AG08470 (cell line): Measurements from ENCODE around the genes ACTL7B and ACTL7A.

GRCh38 chr9:108551419-108551594, 304.5 kb downstream of the ACTL7B start:
- RRBS: no CpG with 5 or more reads among the region's 2 CpGs

GRCh38 chr9:108780878-108781534, 74.8 kb downstream of the ACTL7B start:
- RRBS: no CpG with 5 or more reads among the region's 10 CpGs

GRCh38 chr9:108855790-108856369, at the start of gene ACTL7B:
ACTL7B (minus strand) TSS chr9:108855986.
- RRBS: 79% methylated on average over 3 of the region's 12 CpGs

DNA sequence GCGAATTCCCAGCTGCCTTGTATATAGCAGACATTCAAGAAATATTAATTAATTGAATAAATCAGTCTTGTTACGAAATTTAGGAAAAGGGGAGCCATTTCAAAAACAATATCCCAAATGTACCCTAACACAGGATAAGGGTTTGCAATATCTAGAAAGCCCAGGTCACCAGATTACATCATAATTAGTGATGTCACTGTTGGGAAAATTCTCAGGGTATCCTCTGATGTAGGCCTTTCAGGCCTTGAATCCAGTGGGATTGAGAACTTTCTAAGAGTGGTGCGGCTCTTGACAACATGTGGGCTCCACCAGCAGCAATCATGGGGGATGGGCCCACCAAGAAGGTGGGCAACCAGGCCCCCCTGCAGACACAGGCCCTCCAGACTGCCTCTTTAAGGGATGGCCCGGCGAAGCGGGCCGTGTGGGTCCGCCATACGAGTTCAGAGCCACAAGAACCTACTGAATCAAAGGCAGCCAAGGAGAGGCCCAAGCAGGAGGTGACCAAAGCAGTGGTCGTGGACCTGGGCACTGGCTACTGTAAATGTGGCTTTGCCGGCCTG, at the start of gene ACTL7A:
TSS of gene ACTL7A (plus strand) at position 240 of the 560 bp plus-strand sequence.
- RRBS: no CpG with 5 or more reads among the region's 11 CpGs

DNA sequence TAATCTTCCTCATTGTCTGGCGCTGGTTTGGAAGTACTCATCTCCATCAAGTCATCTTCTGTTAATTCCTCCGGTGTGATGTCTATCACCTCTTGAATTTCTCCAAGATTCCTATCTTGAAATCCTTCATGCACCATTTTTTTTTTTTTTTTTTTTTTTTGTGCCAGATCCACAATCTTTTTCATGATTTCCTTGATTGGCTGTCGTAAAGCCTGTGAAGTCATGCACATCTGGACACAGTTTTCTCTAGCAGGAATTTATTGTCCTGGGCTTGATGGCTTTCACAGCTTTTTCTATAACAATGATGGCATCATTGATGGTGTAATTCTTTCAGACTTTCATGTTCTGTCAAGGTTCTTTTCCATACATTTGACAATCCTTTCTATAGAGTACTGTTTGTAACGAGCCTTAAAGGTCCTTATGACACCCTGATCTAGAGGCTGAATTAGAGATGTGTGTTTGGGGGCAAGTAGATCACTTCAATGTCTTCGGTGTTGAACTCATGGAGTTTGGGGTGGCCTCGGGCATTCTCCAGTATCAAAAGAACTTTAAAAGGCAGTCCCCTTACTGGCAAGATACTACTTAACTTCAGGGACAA, 8.9 kb downstream of the ACTL7A start:
- RRBS: no CpG with 5 or more reads among the region's 6 CpGs

GRCh38 chr9:108891023-108891494, 29.0 kb downstream of the ACTL7A start:
- RRBS: no CpG with 5 or more reads among the region's 5 CpGs

DNA sequence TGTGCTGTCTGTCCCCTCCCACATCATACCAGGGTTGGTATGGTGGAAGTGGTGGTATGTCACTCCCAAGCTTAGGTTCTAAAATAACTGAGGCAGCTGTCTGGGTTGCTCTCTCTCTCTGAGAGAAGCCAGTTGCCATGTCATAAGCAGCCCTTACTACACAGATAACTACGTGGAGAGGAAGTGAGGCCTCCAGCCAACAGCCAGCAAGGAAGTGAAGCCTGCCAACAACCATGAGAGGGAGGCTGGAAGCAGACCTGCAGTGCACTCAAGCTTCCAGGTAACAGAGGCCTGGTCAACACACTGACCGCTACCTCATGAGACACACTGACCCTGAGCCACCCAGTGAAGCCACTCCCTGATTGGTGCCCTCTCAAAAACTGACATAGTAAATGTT, 18.6 kb downstream of the CTNNAL1 start:
- RRBS: no CpG with 5 or more reads among the region's 2 CpGs

- RRBS: no CpG with 5 or more reads among the region's 9 CpGs
These were observed 47.4 kb downstream of the TMEM245 start for GRCh38 chr9:109072040-109072992.

GRCh38 chr9:109086181-109087088, 33.3 kb downstream of the TMEM245 start:
- RRBS: no CpG with 5 or more reads among the region's 7 CpGs

- RRBS: no CpG with 5 or more reads among the region's 8 CpGs
These were observed 62.7 kb downstream of the EPB41L4B start for GRCh38 chr9:109257992-109258652.

DNA sequence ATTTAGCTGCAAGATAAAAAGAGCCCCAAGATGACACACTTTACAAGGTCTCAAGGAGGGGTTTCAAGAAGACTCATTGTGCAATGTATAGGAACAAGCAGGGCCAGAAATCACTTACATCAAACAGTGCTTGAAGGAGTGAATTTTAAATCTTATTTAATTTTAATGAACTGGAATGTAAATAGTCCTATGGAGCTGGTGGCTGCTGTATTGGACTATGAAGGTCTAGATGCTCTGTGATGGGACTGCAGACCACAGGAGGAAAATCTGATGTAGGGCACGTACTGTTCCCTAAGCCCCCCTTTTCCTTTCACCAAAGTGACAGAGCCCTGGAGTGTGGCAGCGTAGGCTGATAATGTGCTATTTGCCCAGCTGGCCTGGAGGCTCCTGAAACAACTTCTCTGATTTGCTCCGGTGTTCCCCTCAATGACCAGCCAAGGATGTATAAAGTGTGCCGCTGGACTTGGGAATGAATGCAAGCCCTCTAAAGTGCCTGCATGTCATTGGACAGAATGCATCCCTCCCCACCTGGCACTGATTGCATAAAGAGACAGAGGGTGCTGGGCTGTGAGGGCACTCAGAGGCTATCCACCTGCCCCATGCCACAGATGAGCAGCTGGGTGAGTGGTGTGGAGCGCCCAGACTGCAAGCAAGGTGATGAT, 80.1 kb downstream of the PTPN3 start:
- RRBS: no CpG with 5 or more reads among the region's 5 CpGs

- RRBS: 60% methylated on average over 2 of the region's 13 CpGs
These were observed 36.1 kb upstream of the PTPN3 start for GRCh38 chr9:109534327-109534526.

DNA sequence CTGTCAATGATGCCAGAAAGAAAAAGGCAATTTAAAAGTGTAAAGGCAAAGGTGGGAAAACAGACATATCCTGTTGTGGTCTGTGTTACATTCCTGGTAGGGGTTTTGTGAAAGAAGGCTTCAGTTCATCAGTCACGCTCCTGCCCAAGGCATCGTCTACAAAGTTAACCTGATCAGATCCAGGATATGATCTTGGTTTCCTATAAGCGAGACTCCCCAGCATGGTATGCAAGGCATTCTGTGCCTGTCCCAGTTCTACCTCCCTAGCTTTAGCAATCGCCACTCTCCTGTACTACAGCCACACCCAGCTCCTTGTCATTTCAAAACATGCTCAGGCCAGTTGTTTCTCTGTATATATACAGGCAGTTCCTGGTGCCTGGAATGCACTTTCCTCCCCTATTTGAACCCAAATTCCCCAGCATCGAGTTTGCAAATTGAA, 58.0 kb upstream of the PTPN3 start:
- RRBS: no CpG with 5 or more reads among the region's 5 CpGs

DNA sequence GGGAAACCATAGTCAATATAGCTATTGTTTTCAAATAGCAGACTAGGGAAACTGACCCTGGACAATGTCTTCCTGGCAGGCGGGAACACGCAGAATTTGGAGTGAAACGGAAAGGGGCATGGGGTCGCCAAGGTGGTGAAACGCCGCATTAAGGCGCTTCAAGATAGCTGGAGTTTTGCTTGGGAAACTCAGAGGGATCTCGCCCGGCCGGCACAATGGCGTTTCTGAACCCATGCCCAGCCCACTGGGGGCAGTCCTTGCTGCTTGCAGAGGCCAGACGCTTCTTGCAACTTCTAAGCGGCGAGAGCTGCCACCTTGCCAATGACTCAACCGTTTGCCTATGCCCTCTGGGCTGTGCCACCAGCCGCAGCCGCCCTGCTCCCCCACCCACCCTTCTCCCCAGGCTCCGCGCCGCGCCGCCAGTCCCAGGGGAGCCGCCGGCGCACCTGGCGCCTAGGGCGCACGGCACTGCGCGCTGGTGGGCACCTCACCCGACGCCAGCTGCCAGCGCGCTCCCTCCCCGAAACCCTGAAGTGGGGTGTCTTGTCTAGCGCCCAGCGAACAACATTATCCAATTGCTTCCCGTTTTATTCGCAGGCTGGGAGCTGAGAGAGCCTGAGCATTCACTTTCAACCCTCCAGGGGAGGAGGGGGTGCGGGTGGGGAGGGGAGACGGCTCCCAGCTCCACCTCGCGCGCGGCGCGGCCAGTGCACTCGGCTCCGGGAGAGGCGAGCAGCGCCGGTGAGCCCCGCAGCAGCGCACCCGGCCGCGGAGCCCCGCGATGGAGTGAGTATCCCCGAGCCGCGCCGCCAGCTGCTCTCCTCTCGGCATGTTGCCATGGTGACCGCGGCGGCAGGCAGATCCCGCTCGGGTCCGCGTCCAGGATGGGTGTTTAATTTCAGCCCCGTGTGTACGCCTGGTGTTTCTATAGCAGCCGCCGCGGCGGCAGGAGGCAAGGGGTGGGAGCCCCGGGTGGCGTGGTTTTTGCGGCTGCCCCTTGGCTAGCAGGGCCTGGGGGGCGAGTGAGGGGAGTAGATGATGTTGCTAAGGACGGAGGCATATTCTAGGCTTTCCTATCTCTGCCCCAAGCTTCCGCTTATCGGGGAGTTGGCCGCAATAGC, 139.6 kb upstream of the PALM2AKAP2 start:
- RRBS: no CpG with 5 or more reads among the region's 85 CpGs

- RRBS: no CpG with 5 or more reads among the region's 18 CpGs
These were observed 778 bp downstream of the PALM2AKAP2 start for GRCh38 chr9:109780567-109781385.

GRCh38 chr9:109918237-109918784, 138.3 kb downstream of the PALM2AKAP2 start:
- RRBS: no CpG with 5 or more reads among the region's 6 CpGs

- RRBS: no CpG with 5 or more reads among the region's 1 CpG
These were observed 142.6 kb downstream of the PALM2AKAP2 start for GRCh38 chr9:109922519-109922978.

GRCh38 chr9:110114644-110115320, 93.2 kb downstream of the C9orf152 start:
- RRBS: no CpG with 5 or more reads among the region's 12 CpGs

DNA sequence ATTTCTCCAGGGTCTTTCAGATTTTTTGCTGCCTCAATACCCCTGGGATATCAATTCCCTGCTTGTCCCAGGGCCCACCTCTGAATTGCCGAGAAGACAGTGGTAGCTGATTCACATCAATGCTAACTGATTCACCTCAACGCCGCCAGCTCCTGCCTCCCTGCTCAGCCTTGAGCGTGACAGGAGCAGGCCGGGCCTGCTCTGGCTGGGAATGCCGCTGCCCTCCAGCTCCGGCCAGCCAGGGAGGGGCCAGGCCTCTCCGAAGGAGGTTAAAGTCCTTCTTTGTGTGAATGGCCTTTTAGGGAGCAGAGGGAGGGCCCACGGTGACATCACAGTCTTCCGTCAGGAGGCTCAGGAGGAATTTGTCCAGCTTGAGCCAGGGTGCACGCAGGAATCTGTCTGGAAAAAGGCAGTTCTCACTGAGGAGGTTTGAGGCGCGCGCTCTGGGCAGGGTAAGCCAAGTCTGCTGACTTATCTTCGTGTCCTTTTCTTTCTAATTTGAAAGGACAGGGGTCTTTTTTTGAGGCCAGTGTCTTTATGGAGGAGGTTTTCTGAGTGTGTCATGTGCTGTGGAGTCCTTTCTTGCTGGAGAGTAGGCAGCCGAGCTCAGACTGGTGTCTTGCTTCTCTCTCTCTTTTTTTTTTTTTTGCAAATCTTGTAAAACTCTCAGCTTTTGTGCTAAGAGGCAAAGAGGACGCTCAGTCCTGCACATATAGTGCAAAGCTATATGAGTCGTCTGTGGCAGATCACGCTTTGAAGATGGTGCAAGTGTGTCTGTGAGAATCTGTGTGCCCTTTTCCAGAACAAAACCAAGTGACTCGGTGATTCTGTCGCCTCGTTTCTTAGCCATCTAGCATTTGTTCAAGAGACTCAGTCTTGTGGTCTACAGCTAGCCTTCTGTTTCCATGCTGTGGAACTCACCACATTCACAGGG, 82.5 kb downstream of the C9orf152 start:
- RRBS: 57% methylated on average over 3 of the region's 22 CpGs